Measurements from ENCODE around the genes ZNF300, GPX3 and SLC36A2.

DNA sequence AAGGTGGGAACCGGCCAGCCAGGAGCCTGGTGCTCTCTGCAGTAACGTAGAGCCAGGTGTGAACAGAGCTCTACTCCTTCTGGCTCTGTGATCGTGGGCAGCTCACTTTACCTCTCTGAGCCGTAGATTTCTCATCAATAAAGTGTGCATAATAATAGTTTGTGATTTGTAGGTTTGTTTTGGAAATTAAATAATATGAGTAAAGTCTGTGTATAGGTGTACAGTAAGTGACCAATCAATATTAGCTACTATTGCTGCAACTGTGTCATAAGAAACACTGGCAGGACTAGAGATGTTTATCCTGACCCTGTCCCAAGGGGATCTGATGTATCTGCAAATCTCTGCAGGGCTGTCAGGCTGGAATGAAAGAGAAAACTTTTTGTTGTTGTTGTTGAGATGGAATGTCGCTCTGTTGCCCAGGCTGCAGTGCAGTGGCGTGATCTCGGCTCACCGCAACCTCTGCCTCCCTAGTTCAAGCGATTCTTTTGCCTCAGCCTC, 2.7 kb downstream of the SYNPO start:
- PRO-cap, 4 experiments: no peak in any of the 4 experiments
- RAMPAGE, long total RNA, 2 experiments: no peak in any of the 2 experiments

GRCh38 chr5:150782663-150783222, 4.2 kb downstream of the SMIM3 start:
- PRO-cap, 4 experiments: peak in 2 of 4 experiments; most common plus-strand start chr5:150783187 (in 1); most common minus-strand start chr5:150782932 (in 2)
- RAMPAGE, long total RNA, 2 experiments: no peak in any of the 2 experiments

DNA sequence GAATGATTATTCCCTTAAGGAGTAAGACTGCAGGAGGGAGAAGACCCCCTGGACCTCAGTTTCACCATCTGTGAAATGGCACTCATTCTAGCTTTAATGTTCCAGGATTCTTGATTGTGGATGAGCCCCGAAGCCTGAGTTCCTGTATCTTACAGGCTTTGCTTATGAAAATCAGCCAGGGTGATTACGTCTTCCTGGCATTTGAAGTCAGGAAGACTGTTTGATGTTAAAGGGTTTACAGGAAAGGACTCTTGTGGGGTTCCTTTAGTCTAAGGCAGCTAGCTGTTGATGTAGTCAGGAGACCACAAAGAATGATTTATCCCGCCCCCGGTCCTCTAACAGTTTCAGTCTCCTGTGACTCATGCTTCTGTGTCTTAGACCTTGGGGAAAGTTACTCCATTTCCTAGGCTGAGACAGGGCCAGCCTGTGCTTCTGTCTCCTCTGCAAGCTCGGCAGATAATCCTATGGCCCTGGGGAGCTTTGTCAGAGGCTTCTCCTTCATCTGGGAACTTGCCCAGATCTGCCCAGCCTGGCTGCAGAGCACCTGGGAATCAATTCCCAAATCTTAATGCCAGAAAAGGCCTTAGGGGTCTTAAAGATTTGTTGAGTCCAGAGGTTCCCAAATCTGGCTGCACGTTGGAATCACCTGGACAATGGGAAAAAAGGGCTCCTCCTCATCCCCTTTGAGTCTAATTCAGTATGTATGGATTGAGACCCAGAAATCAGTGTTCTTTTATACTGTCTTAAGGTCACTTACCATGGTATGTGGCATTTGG, 11.7 kb downstream of the SMIM3 start:
- PRO-cap, 4 experiments: peak in 1 of 4 experiments; most common plus-strand start position 400 of the sequence (in 1); most common minus-strand start position 313 of the sequence (in 1)
- RAMPAGE, long total RNA, 2 experiments: no peak in any of the 2 experiments

DNA sequence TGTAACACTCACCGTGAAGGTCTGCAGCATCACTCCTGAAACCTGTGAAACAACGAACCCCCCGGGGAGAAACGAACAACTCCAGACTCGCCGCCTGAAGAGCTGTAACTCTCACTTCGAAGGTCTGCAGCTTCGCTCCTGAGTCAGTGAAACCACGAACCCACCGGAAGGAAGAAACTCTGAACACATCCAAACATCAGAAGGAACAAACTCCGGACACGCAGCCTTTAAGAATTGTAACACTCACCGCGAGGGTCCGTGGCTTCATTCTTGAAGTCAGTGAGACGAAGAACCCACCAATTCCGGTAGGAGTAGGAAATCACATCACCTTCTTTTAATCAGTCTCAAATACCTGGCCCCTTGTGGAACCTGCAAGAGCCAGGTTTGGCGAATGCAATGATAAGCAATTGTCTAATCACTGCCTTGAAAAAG, 323 bp downstream of the IRGM start:
- PRO-cap, 4 experiments: no peak in any of the 4 experiments
- RAMPAGE, long total RNA, 2 experiments: no peak in any of the 2 experiments

DNA sequence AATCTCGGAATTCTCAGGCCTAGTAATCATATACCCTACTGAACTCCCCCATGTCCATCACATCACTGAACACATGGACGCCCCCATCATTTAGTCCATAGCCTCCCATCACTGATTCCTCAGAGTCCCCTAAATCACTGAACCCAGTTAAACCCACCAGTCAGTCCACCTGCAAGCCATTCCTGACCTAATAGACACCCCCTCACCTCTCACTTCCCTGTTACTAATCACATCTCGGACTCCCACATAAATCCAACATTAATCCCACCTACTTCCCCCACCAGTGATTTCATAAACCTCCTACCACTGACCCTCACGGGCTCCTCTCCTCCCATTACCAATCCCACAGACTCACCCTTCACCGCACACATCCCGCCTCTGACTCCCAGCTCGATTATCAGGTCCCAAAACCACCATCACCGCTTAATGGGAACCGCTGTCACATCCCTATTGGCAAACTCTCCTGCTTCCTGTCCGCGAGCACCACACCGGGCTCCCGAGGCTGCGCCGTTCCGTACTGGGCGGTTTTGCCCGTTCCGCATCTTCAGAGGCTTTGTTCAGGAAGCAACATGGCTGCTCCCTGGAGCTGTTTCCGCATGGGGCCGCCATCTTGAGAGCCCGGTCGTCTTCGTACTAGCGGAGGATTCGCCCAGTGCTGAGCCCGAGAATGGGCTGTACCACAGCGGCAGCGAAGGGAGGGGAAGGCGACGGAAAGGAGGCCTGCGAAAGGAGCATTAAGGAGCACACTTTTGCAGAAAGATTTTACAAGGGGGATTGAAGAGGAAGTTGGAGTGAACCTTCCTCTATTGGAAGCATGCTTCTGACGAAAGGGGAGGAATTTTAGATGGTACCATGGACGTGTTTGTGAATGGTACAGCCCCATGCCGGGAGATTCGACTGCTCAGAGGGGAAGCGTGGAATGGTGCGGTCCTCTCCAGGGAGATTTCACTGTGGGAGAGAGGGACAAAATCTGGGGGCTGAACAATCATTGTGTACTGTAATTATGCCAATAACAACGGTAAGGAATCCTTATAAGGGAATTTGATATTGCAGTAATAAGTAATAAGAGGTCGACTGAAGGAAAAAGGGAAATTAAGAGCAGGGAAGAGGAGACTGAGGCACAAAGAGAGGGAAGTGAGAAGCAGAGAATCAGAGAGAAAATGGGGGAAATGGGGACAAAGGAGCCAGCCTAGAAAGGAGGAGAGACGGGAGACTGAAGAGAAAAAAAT, at the start of gene ZNF300:
Gene ZNF300, minus strand, starts transcription at position 632 of the 1,229 bp plus-strand sequence.
- PRO-cap, 4 experiments: peak in 4 of 4 experiments; most common minus-strand start position 630 of the sequence (in 4)
- RAMPAGE, long total RNA, 2 experiments: start-site peak on the minus strand in 2 of 2 experiments, centred at positions 521 to 630 of the sequence, 9 to 22 reads per replicate

GRCh38 chr5:150946218-150946682, 41.5 kb upstream of the ZNF300 start:
- PRO-cap, 4 experiments: peak in 2 of 4 experiments; most common minus-strand start chr5:150946534 (in 2)
- RAMPAGE, long total RNA, 2 experiments: no peak in any of the 2 experiments

DNA sequence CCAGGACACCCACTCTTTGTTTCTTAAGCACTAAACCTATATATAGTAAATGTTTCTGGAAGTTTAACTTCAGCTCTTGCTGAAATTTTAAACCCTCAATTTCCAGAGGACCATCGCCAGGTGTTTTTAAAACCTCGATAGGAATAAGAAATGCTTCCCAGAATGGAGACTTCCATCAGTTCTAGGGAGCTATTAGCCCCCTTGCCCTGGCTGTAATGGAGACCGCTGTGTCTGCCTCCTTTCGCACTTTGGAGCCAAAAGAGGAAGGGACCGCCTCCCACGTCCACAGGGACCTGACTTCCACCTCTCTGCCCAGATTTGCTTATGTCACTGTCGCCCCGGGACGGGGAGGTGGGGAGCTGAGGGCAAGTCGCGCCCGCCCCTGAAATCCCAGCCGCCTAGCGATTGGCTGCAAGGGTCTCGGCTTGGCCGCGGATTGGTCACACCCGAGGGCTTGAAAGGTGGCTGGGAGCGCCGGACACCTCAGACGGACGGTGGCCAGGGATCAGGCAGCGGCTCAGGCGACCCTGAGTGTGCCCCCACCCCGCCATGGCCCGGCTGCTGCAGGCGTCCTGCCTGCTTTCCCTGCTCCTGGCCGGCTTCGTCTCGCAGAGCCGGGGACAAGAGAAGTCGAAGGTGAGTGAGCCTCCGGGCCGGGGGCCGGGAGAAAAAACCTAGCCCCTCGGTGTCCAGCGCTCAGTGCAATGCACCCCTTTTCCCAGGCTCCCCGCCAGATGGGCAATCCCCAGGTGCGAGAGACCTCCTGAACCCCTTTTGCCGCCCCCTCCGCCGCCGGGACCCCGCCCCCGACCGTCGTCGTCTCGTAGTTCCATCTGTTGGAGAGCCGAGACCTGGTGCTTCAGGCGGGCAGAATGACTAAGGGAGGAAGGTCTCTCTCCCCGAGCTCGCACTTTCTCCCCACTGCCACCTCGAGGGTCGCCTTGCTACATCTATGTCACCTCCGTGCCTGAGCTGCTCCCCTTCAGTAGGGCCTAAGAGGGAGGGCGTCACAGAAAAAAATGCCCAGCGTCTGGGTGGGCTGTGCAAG, at the start of gene GPX3:
Gene GPX3, plus strand, starts transcription at position 486 of the 1,048 bp plus-strand sequence.
- PRO-cap, 4 experiments: peak in 4 of 4 experiments; most common plus-strand start position 486 of the sequence (in 4); most common minus-strand start position 250 of the sequence (in 3)
- RAMPAGE, long total RNA, 2 experiments: start-site peak on the plus strand in 2 of 2 experiments, centred at positions 489 to 499 of the sequence, 27,693 to 42,223 reads per replicate

DNA sequence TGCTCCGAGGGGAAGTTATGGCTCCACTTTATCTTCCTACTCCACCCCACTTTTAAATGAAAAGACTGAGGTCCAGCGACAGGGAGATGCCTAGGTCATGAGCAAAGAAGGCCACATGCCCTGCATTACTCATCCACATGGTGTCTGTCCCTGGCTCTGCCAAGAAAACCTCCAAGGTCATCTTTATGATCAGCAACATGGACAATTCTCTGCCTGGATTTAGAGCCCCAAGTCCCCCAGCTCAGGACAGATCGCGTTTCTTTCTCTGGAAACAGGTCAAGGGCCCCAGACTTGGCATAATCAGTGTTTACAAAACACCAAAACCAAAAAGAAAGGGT, 17.4 kb downstream of the GPX3 start:
- PRO-cap, 4 experiments: no peak in any of the 4 experiments
- RAMPAGE, long total RNA, 2 experiments: no peak in any of the 2 experiments

DNA sequence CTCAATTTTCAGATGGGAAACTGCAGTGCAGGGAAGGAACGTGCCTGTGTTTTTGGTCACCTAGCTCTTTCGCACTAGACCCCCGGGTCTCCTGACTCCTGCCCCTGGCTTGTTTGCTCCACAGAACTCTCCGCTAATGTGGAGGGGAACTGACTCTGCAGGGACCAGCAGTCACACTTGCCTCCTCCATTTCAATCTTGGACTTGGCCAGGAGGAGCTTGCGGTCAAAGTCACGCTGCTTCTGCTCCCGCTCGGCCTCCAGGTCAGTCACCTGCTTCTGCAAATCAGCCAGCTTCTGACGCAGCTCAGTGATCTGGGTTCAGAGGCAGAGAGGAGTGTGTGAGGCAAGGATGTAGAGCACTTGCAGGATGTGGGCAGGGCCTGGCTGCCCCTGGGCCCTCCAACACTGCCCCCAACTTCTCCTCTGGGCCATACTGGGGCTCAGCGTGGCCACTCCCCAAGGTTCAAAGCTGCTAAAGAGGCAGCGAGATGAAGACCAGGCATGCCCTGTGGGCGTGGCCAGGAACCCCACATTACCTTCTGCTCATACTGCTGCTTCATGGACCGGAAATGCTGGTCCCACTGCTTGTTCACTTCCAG, 22.1 kb downstream of the GPX3 start:
- PRO-cap, 4 experiments: peak in 4 of 4 experiments; most common plus-strand start position 322 of the sequence (in 2); most common minus-strand start position 199 of the sequence (in 2)
- RAMPAGE, long total RNA, 2 experiments: start-site peak on the minus strand in 1 of 2 experiments, centred at position 222 of the sequence, 136 reads per replicate

- PRO-cap, 4 experiments: peak in 3 of 4 experiments; most common plus-strand start chr5:151060205 (in 2); most common minus-strand start chr5:151059984 (in 1)
- RAMPAGE, long total RNA, 2 experiments: no peak in any of the 2 experiments
These were observed 20.9 kb downstream of the TNIP1 start for GRCh38 chr5:151059853-151060350.

- PRO-cap, 4 experiments: peak in 3 of 4 experiments; most common plus-strand start chr5:151096179 (in 3); most common minus-strand start chr5:151096521 (in 1)
- RAMPAGE, long total RNA, 2 experiments: no peak in any of the 2 experiments
These were observed 15.4 kb upstream of the TNIP1 start for GRCh38 chr5:151096044-151096763.

GRCh38 chr5:151156034-151156893, 1.3 kb downstream of the ANXA6 start:
- PRO-cap, 4 experiments: peak in 4 of 4 experiments; most common plus-strand start chr5:151156473 (in 2)
- RAMPAGE, long total RNA, 2 experiments: no peak in any of the 2 experiments

DNA sequence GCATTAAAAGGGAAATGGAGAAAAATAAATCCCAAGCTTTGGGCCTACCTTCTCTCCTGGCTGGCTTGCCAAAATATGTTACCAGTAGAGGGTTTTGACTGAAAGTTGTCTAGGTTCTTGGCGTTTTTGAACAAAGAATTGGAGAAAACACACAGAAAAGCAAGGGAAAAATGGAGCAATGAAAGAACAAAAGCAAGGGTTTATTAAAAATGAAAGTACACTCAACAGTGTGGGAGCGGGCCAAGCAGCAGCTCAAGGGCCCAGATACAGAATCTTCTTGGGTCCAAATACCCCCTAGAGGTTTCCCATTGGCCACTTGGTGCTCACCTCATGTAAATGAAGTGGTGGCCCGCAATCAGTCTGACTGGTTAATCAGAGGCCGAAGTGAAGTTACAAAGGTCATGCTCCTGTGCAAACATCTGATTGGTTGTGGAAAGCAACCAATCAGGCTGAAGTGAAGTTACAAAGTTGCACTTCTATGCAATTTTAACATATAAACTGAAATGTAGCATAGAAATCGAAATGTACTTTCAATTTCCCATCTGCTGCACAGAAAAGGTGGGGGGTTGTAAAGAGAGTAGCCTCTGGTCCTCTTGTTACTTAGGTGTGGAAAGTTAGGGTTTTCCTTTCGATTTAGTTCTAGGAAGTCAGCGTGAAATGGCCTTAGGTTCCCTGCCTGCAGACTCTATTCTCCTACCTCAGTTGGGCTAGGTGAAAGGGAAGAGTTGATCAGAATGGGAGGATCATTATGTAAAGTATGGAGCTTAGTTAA, 1.9 kb upstream of the GM2A start:
- PRO-cap, 4 experiments: peak in 4 of 4 experiments; most common plus-strand start position 418 of the sequence (in 1); most common minus-strand start position 260 of the sequence (in 4)
- RAMPAGE, long total RNA, 2 experiments: no peak in any of the 2 experiments

GRCh38 chr5:151347281-151347756, at the start of gene SLC36A2:
Gene SLC36A2, minus strand, starts transcription at chr5:151347559.
- PRO-cap, 4 experiments: no peak in any of the 4 experiments
- RAMPAGE, long total RNA, 2 experiments: no peak in any of the 2 experiments

- PRO-cap, 4 experiments: no peak in any of the 4 experiments
- RAMPAGE, long total RNA, 2 experiments: no peak in any of the 2 experiments
These were observed 21.6 kb downstream of the SPARC start for GRCh38 chr5:151665154-151665557.

GRCh38 chr5:151675584-151676014, 11.1 kb downstream of the SPARC start:
- PRO-cap, 4 experiments: peak in 3 of 4 experiments; most common plus-strand start chr5:151675881 (in 3); most common minus-strand start chr5:151675734 (in 1)
- RAMPAGE, long total RNA, 2 experiments: no peak in any of the 2 experiments

- PRO-cap, 4 experiments: no peak in any of the 4 experiments
- RAMPAGE, long total RNA, 2 experiments: no peak in any of the 2 experiments
These were observed 8.6 kb downstream of the SPARC start for GRCh38 chr5:151678016-151678668.

GRCh38 chr5:154026208-154026587, 12.5 kb downstream of the FAM114A2 start:
- PRO-cap, 4 experiments: no peak in any of the 4 experiments
- RAMPAGE, long total RNA, 2 experiments: no peak in any of the 2 experiments

DNA sequence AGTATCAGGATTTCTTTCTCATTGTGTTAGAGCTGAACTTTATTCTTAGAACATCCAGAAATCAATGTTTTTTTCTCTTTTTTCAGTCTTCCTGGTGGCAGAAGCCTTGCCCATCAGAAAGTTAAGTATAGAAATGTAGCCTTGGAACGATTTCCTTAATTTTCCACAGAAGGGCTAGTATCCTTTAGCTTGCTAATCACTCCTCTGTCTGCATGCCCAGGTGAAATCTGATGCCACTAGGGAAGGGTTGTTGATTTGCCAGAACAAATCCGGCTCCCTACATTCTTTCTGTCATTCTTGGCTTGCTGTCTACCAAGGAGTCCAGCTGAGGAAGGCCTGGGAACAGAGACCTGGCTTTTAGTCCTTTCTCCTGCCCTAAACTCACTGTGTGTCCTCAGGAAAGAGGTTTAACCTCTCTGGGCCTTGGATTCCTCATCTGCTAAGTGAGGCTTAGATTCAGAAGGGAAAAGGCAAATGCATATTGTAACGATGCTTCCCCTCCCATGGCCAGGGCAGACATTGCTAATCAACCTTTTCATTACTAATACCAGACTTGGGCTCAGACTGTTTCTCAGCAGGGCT, 3.8 kb downstream of the GALNT10 start:
- PRO-cap, 4 experiments: no peak in any of the 4 experiments
- RAMPAGE, long total RNA, 2 experiments: no peak in any of the 2 experiments

- PRO-cap, 4 experiments: no peak in any of the 4 experiments
- RAMPAGE, long total RNA, 2 experiments: no peak in any of the 2 experiments
These were observed 12.2 kb downstream of the GALNT10 start for GRCh38 chr5:154202526-154203407.

Data from right lobe of liver (tissue), 4 donors.